Natural killer cell (primary cell): ENCODE measurements around a stretch of chr12.

- PRO-cap, result no peak
These were observed 15.9 kb downstream of the ZCCHC8 start for GRCh38 chr12:122484626-122485395.

GRCh38 chr12:122516627-122517487 is 9.9 kb downstream of the RSRC2 start:
- PRO-cap, result no peak

DNA sequence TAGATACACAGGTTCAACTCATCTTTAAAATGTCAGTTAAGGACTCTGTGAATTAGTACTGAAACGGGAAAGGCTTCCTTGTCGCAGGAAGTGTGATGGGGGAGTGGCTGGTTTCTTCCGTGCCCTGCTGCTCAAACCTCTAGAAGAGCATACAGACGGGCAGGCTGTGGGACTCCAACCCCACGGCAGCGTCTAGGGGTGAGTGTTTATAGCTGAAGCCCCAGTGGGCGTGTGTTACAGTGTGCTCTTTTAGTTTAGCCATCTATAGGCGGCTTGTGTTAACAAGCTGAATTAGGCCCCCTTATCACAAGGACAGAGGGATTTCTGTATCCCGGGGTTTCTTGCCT is 59.2 kb downstream of the HCAR2 start:
- PRO-cap, result no peak

- PRO-cap, result no peak
These were observed 4.6 kb downstream of the HCAR1 start for GRCh38 chr12:122725888-122726568.

DNA sequence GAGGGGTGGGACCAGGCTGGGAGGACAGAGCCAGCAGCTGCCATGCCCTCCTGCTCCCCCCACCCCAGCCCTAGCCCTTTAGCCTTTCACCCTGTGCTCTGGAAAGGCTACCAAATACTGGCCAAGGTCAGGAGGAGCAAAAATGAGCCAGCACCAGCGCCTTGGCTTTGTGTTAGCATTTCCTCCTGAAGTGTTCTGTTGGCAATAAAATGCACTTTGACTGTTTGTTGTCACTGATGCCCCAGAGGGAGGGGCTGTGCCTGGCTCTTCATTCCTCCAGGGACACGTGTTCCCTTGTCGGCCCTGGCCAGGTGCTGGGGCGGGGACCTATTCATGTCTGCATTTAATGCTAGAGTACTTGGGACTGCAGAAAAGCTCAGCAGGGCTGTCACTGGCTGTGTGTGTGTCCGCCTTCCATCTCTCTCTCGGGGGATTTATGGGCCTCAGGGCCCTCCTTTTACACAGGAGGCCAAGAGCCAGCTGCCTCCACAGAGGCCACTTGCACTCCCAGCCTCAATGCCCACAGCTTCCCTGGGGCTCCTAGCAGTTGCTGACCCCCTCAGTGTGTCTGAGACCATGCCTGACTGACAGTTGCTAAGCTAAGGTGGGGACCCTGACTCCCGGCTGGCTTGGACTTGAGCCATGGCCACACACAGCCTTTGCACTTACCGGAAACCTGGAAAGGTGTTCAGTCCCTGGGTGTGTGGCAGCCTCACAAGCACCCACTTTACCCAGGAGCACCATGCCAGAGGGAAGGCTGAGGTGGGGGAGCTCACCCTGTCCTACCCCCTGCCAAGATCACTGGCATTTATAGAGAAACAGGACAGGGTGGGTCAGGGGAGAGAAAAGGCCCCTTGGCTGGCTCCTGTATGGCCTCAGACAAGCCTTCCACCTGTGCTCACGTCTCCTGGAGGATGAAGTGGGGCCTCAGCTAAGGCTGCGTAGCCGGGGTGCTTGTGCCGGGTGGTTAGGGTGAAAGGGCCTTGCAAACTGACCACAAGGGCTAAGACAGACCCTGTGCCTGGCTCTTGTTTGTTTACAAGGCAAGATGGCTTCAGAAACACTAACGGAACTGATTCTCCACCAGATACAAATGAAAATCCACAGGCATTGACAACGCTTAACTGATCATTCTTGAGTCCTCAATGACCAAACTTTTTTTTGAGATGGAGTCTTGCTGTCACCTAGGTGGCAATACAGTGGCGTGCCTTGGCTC is 27.9 kb downstream of the HIP1R start:
- PRO-cap, result no peak

DNA sequence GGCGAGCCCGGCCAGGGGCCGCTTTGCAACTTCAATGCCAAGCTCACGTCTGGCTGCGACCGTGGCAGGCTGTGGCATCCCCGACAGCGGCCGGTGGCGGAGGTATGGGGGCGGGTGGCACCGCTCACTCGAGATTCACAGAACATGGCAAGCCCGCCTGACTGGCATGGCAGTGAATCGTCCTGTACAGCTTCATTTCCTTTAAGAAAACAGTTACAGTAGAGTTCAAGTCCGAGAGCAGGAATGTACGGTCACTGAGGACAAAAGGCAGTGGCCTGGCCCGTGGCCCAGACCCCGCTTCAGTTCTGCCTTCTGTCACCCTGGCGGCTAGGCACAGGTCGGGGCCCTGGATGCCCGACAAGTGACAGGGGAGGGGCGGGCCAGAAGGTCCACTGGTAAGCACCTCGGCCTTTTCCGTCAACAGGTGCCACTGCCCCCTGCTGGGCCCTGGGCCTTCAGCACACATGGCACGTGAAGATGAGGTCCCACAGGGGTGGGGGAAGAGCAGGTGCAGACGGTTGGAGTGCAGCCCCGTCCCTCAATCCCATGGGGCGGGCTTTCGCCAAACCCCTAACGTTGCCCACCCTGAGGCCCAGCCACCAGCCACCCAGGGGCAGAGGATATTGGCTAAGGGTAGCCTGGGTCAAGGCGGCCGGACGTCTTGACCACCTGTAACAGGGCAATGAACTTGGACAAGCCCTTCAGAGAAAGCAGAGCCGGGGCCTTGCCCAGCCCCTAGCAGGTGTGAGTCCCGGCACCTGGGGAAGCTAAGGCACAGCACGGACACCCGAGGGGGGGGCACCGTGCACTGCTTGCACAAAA is 30.3 kb downstream of the VPS37B start:
- PRO-cap, result no peak

GRCh38 chr12:122908882-122909198 is 12.9 kb upstream of the VPS37B start:
- PRO-cap, result no peak

DNA sequence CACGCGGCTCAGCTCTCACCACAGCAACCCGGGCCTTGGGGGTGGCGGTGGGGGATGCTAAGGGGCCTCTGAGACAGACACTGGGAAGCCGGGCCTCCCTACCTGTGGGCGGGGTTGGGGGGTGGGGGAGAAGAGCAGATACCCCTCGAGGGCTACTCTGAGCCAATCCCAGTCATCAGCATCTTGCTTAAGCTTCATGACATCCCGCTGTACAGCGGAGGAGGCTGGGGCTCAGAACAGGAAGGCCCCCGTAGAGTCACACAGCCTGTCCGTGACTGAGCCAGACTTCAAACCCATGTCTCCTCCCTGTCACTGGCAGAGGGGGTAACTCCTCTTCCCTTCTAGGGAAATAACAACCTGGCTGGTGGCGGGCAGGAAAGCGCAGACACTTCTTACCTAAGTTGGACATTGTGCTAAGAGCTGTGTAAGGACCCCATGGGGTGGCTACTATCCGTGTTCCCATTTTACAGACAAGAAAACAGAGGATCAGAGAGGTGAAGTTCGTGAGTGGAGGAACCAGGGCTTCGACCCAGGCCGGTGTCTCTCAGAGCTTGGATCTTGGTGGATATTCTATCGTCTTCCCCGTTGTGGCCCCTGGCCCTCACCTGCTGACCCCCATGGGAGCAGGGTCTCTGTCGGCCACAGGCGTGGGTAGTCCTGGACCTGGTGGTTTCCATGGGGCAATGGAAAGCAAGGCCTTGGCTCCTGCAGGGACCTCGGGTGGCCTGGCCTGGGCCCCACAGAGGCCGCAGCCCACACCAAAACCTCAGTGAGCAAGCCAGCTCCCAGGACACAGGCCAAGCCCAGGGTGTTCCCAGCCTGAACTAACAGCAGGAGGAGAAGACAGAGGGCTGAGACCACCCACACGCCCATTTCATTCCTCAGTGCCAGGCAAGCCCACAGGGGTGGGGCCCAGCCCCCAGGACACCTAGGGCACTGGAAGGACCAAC is 17.1 kb downstream of the ABCB9 start:
- PRO-cap, result no peak

DNA sequence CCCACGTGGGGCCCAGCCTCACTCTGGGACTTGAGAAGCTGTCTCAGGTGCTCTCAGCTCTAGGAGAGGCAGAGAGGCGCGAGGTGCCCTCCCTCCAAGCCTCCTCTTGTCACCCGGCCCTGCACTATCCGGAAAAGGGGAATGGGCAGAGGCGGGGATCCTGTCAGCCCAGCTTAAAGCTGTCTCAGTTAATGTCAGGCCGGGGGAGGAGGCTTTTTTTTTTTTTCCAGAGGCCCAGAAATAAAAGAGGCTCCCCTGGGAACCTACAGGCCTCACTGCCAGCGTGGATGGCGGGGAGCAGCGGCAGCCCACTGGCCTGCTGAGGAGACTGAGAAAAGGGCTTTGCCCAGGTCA is 769 bp downstream of the ABCB9 start:
- PRO-cap, result no peak

- PRO-cap, result no peak
These were observed 66.8 kb downstream of the PITPNM2 start for GRCh38 chr12:123084018-123084603.

- PRO-cap, result no peak
These were observed 7.9 kb downstream of the PITPNM2 start for GRCh38 chr12:123142723-123143591.

DNA sequence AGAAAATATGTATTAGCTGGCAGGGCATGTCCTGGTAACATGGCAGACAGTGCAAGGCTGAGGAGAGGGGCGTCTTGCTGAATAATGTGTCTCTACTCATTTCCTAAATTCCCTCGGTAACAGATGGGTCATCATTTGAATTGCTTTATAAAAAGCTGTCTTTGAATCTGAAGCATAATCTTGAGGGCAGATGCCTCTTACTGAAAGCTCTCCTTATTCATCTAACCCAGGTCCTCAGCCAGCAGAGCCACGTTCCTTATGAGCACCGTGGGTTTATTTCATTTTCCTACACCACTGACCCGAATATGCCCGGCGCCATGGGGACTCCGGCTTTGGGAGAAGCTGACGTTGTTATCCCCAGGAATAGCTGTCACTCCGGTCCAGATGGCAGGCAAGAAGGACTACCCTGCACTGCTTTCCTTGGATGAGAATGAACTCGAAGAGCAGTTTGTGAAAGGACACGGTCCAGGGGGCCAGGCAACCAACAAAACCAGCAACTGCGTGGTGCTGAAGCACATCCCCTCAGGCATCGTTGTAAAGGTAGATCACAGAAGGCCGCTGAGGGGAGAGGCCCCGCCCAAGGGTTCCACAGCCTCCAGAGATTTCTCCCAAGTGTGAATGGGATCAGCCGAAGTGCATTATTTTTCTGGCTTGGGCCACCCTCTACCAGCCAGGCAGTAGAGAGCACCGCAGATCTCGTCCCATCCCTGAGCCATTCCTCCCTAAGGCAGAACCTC is 18.1 kb downstream of the CDK2AP1 start:
- PRO-cap, result no peak

- PRO-cap, result no peak
These were observed 10.6 kb downstream of the CDK2AP1 start for GRCh38 chr12:123260753-123261854.

- PRO-cap, result no peak
These were observed 1.4 kb downstream of the CDK2AP1 start for GRCh38 chr12:123269916-123270991.

DNA sequence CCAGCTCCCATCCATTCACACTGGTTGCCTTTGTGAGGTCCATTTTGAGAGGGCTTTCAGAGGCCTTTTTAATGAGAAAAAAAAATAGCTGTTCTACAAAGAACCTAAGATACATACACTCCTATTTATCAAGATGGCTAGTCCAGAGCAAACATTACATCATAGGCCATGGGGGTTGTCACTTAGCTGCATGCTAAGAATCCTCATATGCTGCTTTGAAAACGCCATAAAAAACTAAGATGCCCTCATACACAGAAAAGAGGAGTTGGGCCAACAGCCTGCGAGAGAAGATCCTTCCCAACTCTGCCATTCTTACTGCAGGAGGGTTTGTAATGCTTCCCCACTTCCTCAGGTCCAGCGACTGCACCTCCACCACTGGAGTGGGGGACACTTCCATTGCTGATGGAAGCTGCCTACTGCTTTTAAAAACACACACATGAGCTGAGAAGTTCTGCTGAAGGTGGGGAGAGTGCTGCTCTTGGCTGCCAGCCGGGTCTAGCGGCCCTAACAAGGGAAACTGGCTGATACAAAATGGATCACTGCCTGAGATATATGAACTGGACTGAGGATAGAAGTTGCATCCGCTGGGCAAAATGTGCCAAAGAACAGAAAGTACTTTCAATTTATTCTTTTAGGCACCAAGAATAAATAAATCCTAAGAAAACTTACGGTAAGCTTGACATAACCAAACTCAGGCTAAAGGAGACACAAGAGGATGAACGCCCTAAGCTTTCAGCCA is 22.1 kb upstream of the CDK2AP1 start:
- PRO-cap, result no peak

- PRO-cap, result no peak
These were observed 43.3 kb downstream of the SBNO1 start for GRCh38 chr12:123321310-123321882.

DNA sequence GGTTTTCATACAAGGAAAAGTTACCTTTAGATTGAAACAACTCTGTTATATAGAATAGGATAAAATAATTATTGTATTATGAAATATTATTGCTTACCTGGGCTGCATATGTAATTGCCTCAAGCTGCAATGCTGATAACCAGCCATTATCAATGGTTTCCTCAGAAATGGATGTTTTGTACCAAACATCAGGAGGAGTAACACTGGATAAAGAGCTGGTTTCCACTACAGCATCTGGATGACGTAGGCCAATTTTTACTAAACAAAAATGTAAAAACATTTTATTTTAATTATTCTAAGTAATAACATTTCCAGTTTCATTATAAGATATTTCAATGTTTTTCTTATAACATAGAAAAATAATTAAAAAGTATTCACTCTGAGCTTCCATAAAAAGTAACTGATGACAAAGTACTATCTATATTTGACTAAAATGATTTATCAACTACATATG is 30.7 kb downstream of the SBNO1 start:
- PRO-cap, result no peak

DNA sequence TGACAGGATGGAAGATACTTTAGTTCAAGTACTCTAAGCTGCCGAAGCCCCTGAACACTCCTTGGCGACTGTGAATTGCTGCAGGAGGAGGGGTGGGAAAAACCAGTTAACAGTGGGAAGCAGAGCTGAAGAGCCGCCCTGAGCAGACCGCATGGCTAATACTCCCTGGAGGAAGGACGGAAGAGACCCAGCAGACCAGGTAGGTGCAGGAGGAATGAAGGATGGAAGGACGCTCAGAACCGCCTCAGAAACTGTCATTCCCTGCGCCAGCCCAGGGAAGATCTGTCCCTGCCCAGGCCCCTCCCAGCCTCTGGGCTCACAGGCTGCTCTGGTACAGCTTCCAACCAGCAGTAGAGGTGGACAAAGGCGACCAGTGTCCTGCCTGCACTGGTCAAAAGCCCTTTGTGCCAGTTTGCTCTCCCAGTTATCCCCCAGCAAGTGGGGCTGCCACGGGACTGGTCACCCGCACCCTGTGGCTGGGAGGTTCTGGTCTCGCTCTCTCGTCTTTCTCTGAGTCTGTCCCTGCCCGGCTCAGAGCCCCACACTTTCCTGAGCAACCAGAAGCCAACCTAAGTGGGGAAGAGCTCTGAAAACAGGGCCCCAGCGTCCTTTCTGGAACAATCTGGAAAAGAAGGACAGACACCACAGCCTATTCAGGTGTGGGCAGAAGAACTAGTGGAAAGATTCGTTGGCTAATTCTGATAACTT is 21.5 kb downstream of the SNRNP35 start:
- PRO-cap, result no peak

DNA sequence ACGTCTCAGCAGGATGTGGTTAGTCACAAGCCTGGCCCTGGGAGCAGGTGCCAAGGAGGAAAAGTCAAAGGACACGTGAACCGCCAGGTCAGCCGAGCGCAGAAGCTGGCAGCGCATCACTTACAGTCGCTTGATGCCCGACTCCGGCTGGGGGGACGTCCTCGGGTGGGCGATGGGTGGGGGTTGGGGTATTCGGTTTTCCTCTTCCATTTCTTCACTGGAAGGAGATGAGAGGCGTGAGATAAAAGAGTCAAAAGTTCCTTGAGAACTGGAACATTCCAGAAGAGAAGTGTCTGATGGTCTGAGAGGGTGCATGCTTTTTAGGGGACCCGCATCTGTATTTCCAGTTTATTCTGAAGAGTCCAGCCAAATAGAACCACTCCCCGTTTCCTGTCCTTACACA is 26.1 kb downstream of the SNRNP35 start:
- PRO-cap, result no peak

- PRO-cap, result no peak
These were observed 5.4 kb upstream of the DDX55 start for GRCh38 chr12:123596136-123597238.